ENCODE results near the genes C5orf15, CDKL3 and JADE2.

- RRBS, result 52% methylated on average over 8 of the region's 56 CpGs
Measured at GRCh38 chr5:133610652-133611395, 1.5 kb downstream of the FSTL4 start.

DNA sequence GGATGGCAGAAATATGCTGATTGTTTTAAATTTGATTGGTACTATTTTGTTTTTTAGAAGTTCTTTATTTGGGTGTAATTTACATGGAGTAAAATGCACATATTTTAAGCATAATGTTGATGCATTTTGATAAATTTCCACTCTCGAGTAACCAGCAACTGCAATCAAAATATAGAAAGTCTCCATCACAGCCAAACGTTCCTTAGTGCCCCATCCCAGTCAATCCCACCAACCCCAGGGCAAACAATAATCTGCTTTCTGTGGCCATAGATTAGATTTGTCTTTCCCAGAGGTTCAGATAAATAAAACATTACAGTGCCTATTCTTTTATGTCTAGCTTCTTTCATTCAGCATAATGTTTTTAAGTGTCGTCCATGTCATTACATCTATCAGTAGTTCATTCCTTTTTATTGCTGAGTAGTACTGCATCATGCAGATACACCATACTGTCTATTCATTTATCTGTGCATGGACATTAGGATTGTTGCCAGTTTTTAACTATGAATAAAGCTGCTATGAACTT, 105.1 kb upstream of the FSTL4 start:
- RRBS, result no CpG with 5 or more reads among the region's 3 CpGs

DNA sequence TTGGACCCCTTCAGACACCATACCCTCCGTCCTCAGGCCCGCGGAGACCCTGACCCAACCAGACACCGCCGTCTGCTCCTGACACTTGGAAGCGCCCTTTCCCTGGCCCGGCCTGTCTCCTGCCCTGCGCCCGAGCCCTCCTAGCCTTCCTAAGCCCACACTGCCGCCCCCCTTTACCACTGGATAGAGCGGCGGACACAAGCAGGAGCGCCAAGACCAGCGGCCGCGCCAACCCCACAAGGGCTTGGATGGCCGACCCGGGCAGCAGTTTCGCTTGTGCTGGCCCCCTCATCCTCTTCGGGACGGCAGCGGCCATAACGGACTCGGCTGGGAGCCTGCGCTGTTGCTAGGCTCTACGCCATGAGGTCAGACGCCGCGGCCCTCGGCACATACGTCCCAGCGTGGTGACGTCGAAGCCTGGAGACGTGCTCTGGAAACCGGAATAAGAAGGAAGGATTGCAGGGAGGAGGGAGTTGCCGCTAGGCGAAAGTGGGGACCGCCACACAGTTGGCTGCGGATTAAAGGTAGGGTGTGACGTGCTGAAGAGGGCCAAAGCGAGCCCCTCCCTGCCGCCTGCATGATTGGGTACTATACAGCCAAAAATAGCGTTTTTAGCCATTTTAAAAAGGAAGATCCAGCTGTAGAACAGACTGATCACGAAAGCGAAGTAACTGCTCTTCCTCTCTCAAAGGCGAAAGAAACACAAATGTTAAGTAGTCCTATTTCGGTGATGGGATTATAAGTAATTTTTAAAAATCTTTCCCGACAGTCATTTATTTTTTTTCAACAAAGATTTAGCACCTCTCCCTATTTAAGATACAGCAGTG, at the start of gene C5orf15:
Gene C5orf15 (minus strand): TSS at position 357 of the 827 bp plus-strand sequence.
- RRBS, result no CpG with 5 or more reads among the region's 49 CpGs

GRCh38 chr5:134070754-134071780, 43.4 kb upstream of the TCF7 start:
- RRBS, result no CpG with 5 or more reads among the region's 47 CpGs

DNA sequence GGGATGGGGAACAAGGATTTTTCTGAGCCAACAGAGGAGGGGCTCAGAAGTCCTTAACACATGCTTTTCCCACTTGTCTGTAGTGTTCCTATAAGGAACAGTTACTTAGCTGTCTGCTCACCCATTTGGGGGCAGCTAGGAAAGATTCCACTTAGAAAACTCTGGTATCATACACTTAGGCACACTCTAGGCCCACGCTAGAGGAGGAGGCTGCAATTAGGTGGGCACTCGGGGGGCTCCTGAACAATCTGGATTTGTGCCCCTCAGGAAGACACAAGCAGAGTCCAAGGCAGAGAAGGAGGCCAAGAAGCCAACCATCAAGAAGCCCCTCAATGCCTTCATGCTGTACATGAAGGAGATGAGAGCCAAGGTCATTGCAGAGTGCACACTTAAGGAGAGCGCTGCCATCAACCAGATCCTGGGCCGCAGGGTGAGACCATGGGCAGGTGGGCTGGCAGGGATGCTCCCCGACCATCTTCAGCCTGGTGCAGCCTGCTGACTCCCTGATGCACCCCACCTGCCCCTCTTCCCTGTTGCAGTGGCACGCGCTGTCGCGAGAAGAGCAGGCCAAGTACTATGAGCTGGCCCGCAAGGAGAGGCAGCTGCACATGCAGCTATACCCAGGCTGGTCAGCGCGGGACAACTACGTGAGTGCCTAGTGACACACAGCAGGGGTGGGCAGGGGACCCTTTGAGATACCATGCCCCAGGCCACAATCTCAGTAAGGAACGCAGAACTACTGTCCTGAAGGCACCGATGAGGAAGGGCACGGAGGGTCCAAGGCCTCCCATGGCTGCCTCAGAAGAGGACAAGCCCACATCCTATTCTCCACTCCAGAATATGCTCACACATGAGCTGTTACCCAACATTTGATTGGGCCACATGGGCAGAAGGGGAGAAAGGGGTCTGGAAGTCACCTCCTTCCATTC, 28.2 kb downstream of the TCF7 start:
- RRBS, result no CpG with 5 or more reads among the region's 16 CpGs

- RRBS, result no CpG with 5 or more reads among the region's 2 CpGs
Measured at GRCh38 chr5:134157059-134157799, 19.5 kb downstream of the SKP1 start.

DNA sequence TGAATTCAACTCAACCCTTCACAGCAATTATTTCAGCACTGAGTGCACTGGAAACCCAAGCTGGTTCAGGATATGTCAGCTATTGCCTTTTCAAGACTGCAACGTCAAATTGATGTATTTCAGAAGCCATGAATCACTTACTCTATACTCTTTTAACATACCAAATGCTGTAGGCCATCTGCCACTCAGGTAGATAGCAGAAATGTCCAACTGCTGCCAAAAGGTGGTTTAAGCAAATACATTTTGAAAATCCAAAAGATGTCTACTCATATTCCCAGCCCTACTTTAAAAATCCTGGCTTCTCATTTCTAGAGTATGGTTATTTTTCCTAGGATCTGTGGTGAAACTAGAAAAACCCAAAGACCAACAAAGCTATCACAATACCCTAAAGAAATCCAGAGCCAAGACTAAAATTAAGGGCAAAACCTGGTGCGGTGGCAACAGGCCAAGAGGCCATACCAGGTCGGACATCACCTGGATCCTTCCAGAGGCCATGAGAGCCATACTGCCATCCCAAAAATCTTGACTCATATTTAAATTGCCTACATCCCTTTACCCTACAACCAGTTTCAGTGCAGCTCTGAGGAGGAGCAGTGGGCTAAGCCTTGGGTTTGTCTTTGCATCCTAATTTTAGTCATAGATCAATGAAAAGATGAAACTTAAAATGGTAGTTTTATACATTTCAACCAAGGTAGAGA, 14.4 kb upstream of the SKP1 start:
- RRBS, result no CpG with 5 or more reads among the region's 3 CpGs

- RRBS, result no CpG with 5 or more reads among the region's 4 CpGs
Measured at GRCh38 chr5:134195769-134196134, 19.0 kb upstream of the SKP1 start.

DNA sequence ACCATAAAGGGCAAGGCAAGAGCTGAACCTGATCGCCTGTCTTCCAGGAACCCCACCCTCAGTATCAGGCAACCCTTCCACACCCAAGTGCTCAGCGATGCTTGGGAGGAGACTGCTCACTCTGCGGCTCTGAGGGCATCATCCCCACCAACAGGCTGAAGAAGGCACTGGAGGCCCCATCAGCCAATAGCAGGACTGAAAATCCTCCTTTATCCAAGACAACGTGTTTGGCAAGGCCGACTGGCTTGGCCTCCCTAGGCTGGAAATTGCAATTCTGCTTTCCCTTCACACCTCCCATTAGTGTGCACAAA, 1.4 kb upstream of the PPP2CA start:
- RRBS, result no CpG with 5 or more reads among the region's 5 CpGs

DNA sequence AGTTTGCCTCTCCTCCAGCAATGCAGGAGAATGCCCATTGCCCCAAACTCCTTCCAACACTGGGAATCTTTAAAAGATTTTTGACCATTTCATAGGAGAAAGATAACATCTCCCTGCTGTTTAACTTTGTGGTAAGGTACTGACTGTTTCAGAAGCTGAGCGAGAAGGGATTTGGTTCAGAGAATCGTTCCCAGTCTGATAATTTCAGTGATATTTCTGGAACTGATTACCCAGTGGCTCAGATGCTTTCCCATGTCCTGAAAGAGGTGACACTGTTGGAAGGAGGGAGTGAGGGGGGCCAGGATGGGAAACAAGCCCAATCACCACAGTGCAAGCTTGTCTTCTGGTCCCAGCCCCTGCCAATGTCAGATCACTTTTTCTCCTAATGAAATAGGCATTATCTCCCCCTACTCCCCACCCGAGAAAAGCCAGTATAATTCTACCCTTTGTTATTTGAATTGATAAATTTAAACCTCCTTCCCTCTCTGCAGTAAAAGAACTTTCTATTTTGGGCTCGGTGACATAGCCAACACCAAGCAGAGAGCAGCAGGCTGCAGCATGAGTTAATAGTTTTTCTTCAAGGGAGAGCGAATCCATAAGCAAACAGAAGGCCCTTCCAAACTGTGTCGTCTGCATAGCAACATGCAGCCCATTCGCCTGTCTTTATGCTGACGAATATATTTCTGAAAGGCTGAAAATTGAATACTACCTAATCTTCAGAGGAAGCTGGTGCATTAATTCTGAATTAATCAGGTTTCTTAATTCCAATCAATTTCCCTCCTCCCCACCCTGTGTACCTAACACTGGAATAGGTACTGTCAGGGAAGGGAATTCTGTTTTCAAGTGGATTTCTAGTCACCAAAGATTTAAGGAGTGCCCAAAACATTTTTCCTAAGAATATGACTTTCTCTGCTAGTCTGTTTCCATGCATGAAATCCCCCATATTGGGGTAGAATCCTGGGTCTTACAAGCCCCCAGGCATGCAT, 14.7 kb upstream of the PPP2CA start:
- RRBS, result no CpG with 5 or more reads among the region's 8 CpGs

- RRBS, result no CpG with 5 or more reads among the region's 4 CpGs
Measured at GRCh38 chr5:134247454-134247921, 21.6 kb upstream of the PPP2CA start.

GRCh38 chr5:134345463-134346579, 21.1 kb downstream of the CDKL3 start:
- RRBS, result no CpG with 5 or more reads among the region's 14 CpGs

GRCh38 chr5:134366566-134367397, at the start of gene CDKL3:
Gene CDKL3, minus strand, starts transcription at chr5:134367171.
- RRBS, result no CpG with 5 or more reads among the region's 33 CpGs

DNA sequence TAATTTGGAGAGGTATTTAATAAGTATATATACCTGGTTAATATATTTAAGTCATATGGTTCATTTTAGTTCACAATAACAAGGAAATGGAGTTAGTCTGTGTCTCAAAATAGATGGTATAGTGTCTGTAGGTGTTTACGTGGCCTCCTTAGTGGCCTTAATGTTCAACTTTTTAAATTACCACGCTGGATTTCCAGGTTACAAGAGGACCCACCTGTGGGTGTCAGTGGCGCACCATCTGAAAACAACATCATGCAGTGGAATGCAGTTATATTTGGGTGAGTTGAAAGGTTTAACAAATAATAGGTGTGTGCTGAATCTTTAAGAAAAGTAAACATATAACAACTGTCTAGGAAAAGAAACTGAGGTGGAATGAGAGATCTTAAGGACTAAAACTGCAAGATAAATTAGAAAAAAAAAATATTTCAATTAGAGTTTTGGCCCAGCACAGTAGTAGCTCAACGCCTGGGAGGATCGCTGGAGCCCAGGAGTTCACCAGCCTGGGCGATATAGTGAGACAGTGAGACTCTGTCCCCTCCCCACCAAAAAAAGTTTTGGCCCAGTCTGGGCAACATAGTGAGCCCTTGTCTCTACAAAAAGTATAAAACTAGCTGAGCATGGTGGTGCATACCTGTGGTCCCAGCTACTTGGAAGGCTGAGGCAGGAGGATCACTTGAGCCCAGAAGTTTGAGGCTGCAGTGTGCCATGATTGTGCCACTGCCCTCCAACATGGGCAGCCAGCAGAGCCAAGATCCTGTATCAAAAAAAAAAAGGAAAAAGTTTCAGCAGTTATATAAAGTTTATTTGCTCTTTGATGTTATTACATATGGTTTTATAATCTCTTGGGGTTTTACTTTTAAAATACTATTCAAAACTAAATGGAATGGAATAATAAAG, 3.1 kb downstream of the UBE2B start:
- RRBS, result no CpG with 5 or more reads among the region's 6 CpGs

- RRBS, result no CpG with 5 or more reads among the region's 1 CpG
Measured at GRCh38 chr5:134437334-134437485, 25.5 kb upstream of the CDKN2AIPNL start.

DNA sequence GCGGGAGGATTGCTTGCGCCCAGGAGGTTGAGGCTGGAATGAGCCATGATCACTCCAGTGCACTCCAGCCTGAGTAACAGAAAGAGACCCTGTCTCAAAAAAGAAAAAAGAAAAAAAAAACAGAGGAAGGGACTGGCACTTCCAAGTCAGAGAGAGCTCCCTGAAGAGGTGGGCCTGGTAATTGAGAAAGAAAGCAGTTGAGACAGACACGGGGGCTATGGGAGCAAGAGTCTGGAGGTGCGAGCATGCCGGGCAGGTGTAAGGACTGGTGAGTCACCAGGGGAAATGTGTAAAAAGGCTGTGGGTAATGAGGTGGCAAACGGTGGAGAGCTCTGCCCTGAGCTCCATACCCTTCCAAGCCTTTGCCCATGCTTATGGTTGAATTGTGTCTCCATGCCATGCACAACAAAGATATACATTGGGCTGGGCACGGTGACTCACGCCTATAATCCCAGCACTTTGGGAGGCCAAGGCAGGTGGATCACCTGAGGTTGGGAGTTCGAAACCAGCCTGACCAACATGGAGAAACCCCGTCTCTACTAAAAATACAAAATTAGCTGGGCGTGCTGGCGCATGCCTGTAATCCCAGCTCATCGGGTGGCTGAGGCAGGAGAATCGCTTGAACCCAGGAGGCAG, 18.0 kb upstream of the JADE2 start:
- RRBS, result no CpG with 5 or more reads among the region's 14 CpGs

- RRBS, result no CpG with 5 or more reads among the region's 7 CpGs
Measured at GRCh38 chr5:134511730-134512552, 13.5 kb upstream of the JADE2 start.

DNA sequence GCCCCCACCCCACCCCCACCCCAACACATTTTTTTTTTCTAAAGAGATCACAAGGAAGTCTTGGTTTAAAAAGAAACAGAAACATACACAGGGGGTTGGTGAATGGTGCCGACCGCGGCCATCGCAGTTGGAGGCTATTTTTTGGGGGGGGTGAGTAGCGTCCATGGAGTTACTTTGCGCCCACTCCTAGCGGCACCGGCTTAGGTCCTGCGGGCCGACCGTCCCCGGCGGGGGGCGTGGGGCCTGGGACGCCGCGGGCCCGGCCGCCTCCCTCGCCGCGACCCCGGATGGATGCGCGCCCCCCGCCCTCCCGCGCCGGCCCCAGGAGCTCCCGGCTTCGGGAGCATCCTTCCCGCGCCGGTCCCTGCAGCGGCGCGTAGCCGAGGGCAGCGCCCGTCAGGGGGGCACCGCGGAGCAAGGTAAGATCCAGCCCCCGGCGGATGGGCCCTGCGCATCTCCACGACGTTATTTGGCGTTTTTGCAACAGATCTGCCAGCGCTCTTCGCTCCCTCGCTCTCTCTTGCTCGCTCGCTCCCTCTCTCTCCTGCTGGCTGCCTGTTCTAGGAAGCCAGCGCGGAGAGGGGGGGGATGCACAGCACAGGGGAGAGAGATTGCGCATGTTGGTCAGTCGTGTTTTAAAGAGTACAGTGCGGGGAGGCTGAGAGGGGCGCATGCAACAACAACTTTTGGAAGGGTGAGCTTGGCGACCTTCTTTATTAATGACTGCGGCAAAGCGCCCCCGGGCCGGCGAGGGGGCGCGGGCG, at the start of gene JADE2:
Gene JADE2 (plus strand): TSS at position 78 of the 764 bp plus-strand sequence.
- RRBS, result 1% methylated on average over 16 of the region's 68 CpGs

DNA sequence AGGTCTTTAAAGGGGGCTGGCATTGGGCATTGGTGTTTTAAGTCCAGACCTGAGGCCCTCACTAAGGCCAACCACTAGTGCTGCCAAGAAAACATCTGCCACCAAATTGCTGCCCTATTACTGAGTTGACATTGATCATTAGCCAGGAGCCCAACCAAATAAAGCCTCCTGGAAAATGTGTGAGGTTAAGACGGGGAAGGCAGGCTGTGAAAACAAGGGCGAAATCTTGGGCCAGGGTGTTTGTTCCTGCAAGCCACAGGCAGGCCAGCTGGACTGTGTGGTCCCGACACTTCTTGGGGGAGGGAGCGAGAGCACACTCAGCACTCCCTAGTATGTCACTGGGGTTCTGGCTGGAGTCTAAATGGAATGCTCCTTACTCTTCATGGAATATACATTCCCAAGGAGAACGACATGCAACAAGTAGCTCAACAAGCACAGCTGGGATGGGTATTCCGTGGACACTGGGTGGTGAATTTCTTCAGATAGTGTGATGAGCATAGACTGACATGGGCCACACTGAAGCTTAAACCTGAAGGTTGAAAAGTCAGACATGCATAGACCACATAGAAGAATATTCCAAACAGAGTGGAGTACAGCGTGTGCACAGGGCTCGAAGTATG, 5.2 kb downstream of the JADE2 start:
- RRBS, result no CpG with 5 or more reads among the region's 8 CpGs

DNA sequence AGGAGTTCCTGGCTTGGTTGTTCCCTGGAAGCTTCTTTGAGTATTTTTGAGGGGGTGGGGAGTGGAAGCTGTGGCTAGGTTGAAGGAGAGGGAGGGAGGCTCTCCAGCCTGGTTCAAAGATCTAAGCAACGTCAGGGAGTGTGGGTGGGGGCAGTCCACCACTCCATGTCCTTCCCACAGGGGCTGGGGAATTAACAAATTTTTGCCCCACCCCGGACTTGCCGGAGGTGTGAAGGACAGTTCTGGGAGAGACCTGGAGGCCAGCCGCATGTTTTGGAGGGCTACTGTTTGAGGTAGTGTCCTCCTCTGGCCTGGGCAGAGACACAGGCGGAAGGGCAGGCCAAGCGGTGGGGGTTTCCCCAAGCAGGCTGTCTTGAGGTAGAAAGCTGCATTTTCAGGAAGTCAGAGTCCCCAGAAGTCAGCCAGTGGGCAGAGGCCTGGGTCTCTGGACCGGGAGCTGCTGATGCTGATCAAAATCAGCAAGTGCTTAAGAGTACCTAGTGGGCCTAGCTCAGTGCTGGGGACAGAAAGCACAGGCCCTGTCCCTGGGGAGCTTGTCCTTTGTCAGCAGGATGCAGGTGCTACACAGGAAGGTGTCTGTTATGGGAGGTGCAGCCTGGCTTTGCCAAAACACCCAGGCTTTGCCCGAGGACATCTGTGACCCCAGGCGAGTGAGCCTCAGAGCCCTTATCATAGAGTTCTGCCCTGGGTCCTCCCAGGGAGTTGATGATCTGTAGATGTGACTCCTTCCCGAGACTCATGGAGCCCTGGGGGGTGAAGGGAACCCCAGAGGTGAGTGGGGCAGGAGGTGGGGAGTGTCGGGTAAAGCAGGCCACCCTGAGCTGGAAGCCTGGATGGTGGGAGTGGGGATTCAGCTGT, 18.5 kb downstream of the JADE2 start:
- RRBS, result no CpG with 5 or more reads among the region's 11 CpGs